WTC11 (cell line): ENCODE measurements around the genes TMEM81 and NUCKS1.

DNA sequence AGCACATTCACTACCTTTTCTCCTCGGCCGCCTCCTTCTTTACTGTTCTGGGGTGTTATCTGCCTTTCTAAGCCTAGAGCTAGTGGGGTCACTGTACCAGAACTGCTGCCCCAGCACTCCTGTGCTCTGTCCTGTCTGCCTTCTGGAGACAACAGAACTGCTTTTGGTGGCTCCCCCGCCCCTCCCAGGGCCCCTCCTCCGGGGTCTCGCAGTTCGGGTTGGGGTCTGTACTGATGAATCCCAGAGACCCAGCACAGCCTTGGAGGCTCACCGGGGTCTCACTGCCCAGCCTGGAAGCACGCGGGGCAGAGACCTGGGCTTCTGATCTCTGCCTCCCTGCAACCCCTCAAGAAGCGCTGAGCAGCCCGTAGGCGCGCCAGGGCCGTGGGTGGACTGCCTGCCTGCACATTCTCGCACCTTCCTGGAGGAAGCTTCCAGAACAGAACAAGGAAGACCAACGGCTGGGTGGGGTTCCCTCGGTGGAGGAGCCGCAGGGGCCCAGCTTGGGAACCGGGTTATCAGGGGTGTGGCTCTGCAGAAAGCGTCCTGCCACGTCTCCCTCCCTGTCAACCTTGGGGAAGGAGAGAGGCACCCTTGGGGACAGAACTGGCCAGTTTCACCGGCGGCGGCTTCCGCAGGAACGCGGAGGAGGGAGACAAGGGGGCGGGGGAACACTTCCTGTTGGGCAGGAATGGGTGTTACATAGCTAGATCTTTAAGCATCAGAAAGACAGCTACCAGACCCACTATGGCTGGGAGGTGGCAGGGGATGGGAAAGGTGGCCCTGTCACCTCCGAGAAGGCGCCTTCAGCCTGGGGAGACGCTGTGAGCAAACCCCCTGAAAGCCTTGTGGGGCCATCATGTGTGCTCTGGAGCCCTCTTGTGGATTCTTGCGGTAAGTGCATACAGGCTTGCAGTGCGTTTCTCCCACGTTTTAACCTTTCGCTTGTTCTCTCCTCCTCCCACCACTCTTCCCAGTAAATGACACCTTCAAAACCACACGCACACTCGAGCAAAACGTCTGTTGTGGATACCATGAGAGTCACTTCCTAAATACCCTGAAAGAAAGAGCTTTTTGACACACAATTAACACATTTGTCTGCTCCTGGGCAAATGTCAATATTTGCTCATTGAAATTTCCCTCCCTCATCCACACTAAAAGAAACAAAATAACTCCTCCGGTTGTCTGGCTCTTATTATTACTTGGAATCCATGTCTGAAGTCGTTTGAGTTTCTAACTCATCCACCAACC lies 3.7 kb upstream of the PLEKHA6 start:
- PRO-cap = no peak

GRCh38 chr1:204479183-204480407 lies 15.0 kb downstream of the PIK3C2B start:
- PRO-cap = no peak

- PRO-cap = no peak
Observed at GRCh38 chr1:204542688-204543133, 26.5 kb downstream of the MDM4 start.

GRCh38 chr1:205046855-205047209 lies 3.8 kb downstream of the CNTN2 start:
- PRO-cap = no peak

DNA sequence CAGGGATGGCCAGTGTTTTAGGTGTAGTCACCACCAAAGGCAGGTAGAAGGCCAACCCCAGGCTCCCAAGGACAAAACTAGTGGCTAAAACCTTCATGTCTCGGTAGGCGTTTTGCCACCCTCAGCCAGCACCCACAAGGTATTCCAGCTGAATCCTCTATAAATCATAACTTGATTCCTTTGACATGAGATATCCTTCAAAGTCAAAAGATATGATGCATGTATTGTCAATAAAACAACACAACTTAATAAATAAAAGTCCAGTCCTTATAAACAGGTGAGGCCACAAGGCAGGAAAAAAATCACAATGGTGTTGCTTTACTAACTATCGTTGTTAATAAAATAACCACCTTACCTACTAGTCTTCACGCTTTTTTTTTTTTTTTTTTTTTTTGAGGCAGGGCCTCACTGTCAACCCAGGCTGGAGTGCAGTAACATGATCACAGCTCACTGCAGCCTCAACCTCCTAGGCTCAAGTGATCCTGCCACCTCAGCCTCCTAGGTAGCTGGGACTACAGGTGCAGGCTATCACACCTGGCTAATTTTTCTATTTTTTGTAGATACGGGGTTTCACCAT lies at the start of gene TMEM81:
Gene TMEM81, minus strand, starts transcription at position 237 of the 577 bp plus-strand sequence.
- PRO-cap = no peak

- PRO-cap = no peak
Observed at GRCh38 chr1:205191329-205191695, 20.2 kb downstream of the DSTYK start.

DNA sequence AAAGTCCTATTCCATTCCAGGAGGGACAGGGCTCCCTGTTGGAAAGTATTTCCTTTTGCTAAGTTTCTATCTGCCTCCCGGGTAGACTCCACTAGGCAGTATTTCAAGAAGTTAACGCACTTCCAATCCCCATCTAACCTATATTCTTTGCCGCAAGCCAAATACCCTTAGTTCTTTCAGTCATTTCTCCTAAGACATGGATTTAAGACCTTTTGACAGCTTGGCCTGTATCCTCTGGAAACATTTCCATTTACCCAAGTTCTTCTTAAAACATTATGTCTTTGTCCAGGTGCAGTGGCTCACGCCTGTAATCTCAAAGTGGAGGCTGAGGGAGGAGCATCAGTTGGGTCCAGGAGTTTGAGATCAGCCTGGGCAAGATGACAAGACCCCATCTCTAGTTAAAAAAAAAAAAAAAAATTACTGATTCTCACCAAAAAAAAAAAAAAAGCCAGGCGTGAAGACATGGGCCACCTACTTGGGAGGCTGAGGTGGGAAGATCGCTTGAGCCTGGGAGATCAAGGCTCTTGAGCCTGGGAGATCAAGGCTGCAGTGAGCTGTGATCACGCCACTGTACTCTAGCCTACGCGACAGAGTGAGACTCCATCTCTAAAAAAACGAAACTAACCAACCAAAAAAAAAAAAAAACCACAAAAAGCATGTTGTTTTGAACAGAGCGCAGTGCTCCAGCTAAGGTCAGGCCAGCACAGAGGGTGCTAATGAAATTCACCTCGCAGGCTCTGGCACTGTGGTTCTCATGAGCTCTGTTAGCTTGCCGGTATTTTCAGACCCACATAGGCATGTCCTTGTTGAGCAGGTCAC lies 36.1 kb downstream of the NUAK2 start:
- PRO-cap = no peak

DNA sequence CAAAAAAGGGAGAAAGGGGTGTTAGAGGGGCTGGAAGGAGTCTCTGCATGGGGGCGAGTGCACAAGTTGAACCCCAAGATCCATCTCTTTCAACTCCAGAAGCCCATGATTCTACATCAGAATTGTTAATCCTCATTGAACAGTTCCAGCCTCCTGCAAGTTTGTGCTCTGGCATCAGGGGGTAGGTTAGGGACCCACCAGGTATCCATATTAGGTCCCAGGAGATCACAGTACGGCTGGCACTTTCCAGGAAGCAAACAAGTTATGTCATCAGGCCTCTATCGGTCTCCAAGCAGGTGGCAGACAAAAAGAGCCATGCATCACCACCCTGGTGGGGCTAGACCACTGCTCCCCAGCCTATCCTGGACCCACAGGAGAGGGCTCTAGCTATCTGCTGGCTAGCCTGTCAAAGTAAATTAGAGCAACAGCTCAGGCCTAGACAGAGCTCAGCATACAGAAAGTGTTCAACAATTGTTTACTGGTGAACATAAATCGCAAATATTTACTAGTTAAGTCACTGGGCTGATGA lies 6.6 kb downstream of the NUAK2 start:
- PRO-cap = no peak

GRCh38 chr1:205343028-205343690 lies 13.6 kb downstream of the KLHDC8A start:
- PRO-cap = unidirectional peak, plus-strand start at chr1:205343535

- PRO-cap = no peak
Observed at GRCh38 chr1:205435365-205436440, 13.8 kb upstream of the LEMD1 start.

DNA sequence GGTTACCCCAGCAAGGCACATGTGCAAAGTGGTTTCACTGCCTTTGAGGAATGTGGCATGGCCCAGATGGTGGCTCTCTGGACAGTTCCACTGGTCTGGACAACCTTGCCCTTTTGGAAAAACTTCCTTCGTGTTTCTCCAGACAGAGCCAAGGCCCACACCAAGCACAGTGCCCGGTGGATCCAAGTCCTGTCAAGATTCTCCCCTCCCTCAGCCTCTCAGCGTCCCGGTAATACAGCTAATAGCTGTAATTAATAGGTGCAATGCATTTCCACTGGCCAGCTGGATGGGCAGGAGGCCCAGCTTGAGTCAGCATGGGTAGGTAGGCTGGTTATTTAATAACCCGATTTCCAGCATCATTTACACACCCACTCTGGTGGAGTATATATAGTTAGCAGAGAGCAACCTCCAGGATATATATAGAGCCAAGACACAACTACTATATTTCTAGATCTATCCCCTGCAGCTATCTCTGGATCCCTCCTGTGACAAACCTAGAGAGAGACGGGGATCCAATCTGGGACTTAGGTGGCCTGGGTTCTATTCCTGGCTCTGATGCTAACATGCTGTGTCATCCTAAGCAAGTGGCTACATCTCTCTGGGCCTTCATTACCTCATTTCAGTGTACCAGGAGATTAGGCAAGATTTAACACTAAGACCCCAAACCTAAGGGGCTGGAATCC lies 13.4 kb downstream of the BLACAT1 start:
- PRO-cap = no peak

DNA sequence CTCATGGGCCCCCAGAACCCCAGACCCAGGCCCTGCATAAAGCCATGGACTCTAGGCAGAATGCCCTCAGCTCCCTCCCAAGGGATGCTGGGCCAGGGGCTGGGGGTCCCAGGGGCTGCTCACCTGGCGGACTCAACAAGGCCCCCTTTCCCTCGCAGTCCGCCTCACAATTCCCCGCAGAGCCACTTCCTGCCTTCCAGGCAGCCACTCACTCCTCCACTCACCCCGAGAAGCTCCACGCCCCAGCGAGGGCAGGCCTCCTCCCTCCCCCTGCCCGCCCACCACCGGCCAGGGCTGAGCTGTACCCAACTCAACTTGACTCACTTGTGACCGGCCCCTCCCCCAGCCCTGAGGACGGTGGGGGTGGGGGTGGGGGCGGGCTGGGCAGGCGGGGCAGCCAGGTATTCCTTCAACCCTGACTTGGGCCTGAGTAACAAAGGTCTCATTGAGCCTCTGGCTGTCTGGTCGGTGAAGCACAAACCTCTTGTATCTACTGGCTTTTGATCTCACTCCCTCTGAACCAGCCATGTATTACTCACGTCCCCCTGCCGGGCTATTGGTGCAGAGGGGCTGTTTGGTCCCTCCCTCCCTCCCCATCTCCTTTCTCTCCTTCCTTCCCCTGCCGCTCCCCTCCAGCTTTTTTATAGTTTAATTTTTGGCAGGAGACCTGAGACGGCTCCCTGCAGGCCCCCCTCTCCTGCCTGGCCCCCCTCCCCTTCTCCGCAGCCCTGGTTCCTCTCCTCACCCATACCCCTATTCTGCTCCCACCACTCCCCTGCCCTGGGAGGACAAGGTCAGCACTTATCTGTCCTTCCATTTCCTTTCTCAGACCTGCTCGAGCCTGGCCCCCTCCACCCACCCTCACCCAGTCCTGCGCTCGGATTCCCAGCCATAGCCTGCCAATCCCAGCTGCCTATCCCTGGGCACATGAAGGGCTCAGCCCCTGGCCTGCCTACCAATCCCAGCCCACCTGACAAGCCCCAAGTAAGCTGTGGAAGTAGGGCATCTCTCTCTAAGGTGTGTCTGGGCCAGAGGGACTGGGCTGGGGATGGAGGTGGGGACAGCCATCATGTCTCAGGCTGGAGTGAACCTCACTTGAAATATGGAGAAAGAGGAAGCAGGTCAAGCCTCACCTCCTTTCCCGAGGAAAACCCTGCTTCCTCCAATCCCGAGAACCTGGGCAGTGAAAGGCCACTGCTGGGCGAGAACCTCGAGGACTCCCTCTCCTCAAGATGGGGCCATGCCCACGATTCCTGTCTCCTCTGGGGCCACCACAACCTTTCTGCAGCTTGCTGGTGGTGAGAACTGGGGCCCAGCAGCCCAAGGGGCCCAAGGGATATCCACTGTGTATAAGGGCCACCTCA lies 5.6 kb downstream of the BLACAT1 start:
- PRO-cap = bidirectional peak, plus-strand start at position 436 of the sequence, minus-strand start at position 222 of the sequence

GRCh38 chr1:205536617-205537440 lies 32.0 kb upstream of the MFSD4A start:
- PRO-cap = no peak

- PRO-cap = no peak
Observed at GRCh38 chr1:205542330-205542907, 26.4 kb upstream of the MFSD4A start.

GRCh38 chr1:205543247-205544445 lies 25.2 kb upstream of the MFSD4A start:
- PRO-cap = bidirectional peak, plus-strand start at chr1:205543696, minus-strand start at chr1:205543448

GRCh38 chr1:205630968-205631942 lies 556 bp downstream of the ELK4 start:
- PRO-cap = bidirectional peak, plus-strand start at chr1:205631186, minus-strand start at chr1:205631083; bidirectional peak, plus-strand start at chr1:205631588, minus-strand start at chr1:205631467

DNA sequence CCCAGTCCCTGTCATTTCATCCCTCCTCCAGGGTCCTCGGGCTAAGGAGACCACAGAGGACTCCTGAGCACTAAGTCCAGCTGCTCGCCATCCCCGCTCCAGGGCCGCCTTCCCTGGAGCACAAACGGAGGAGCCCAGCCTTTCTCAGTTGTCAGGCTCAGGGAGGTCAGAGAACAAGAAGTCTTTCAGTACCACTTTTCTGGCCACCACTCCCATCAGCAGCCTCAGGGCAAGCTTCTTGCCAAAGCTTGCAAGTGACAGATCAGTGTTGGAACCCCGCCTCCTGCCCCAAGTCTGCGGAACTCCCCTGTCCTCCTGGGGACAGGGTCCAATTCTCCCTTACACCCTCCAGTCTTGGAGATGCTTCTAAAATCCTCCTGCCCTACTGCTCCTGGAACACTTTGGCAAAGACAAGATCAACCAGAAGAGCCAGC lies 12.1 kb downstream of the SLC45A3 start:
- PRO-cap = no peak

DNA sequence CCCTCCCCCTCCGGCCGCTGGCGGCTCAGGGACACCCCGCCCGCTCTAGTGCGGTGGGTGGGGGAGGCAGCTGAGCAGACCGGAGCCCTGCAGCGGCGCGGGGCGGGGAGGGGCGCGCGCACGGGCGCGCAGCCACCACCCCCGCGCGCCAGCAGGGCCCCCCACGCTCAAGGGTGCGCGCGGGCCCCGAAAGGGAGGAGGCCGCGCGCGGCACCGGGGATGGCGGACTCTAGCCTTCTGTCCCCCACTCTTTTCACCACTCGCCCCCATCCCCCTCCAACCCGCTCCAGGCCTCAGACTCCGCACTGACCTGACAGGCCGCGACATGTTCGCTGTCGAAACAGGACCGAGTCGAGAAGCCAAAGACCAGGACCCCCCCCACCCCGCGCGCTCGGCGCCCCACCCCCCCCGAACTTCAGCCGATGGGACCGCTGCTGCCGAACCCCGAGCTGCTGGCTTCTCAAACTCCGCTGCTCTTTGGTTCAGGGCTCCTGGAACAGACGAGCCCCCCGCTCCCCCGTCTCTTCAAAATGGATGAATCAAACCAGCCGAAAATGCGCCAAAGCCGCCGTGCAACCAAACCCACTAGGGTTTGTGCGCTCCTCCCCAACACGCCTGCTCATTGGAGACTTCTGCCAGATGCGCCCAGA lies at the start of gene NUCKS1:
Gene NUCKS1, minus strand, starts transcription at position 536 of the 650 bp plus-strand sequence.
- PRO-cap = bidirectional peak, plus-strand start at position 48 of the sequence, minus-strand start outside the sequence; bidirectional peak, plus-strand start at position 305 of the sequence, minus-strand start at position 231 of the sequence; bidirectional peak, plus-strand start outside the sequence, minus-strand start at position 527 of the sequence

- PRO-cap = bidirectional peak, plus-strand start at chr1:205750730, minus-strand start at chr1:205750655
Observed at GRCh38 chr1:205750492-205750993, 561 bp upstream of the NUCKS1 start.

- PRO-cap = no peak
Observed at GRCh38 chr1:205811505-205812041, 1.4 kb downstream of the SLC41A1 start.